Occipital lobe (tissue), 2 donors: Measurements from ENCODE around the genes H4C14, H2AC20 and H2AC21.

- RAMPAGE, long total RNA, result no peak
Measured at GRCh38 chr1:147579526-147580061, 38.3 kb downstream of the BCL9 start.

DNA sequence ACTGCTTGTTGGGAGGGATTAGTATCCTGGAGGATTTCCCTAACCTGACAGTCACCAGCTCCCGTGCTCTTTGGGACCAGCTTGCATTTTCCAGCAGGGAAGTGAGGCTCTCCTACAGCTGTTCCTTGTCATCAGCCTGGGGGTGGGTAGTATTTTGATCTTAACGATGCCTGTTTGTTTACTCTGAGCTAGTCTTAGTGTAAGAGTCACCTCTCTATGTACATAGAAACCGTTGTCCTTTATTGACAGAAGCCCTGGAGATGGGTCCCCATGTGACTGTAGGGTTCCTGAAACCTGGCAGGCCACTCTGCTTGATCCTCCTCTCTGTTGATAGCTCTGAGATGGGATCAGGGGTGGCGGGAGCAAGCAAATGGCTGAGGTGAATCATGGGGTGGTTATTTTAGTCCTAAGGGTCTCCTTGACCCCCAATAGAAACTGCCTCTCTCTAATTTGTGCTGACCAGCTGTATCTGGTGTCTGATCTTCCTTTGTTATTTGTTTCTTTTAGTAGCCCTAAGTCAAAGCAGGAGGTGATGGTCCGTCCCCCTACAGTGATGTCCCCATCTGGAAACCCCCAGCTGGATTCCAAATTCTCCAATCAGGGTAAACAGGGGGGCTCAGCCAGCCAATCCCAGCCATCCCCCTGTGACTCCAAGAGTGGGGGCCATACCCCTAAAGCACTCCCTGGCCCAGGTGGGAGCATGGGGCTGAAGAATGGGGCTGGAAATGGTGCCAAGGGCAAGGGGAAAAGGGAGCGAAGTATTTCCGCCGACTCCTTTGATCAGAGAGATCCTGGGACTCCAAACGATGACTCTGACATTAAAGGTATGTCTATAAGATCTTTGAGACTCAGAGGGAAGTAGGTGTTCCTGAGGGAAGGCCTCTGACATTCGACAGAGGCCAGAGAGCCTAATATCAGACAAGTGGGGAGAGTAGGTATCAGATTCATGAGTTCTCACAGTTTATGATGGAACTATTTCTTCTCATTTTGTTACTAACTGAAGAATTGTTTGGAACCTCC is 57.6 kb downstream of the ACP6 start:
- RAMPAGE, long total RNA, result no peak

DNA sequence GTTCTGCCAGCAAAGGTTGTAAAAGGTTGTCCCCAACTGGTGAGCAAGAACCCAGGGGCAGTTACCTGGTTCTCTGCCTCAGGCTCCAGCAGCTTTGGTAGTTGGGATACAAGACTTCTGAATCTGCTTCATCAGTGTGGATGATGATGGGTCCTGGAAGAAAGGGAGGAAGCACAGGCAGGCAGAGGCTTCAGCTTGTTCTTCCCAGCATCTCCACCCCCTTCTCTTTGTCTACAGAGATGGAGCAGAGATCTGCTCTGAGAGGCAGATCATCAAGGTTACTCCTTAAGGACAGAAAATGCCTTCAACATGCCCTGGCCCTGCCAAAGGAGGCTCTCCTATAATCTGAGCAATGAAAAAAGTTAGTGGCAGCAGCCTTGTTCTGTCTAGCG is 15.2 kb downstream of the ACP6 start:
- RAMPAGE, long total RNA, result no peak

DNA sequence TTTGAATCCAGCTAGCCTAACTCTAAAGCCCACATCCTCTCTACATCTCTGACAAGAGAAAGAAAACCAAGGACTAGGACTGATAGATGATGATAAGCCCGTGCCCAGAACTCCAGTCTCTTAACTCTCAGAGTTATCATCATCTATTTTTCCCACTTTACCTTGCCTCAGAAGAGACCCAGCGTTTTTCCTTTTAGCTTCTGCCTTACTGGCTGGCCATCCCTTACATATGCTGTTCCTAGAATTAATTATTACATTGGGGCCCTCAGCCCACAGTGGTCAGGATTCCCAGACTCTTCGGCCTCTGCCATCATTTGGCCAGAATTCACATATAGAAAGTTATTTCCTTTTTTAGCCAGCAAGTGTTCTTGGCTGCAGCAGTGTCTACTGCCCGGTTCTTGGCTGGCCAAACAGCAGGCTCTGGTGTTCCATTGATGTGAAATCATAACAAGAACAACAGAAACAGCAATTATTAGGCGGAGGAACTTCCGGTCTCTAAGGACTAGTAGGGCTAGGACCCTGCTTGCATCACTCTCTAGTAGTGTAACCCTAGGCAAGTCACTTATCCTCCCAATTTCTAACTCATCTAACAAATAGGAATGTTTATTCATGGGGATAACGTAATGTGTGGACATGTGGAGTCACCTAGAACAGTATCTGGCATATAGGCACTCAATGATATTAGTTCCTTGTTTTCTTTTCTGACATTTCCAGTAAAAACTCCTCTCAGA is 8.6 kb upstream of the GJA5 start:
- RAMPAGE, long total RNA, result no peak

DNA sequence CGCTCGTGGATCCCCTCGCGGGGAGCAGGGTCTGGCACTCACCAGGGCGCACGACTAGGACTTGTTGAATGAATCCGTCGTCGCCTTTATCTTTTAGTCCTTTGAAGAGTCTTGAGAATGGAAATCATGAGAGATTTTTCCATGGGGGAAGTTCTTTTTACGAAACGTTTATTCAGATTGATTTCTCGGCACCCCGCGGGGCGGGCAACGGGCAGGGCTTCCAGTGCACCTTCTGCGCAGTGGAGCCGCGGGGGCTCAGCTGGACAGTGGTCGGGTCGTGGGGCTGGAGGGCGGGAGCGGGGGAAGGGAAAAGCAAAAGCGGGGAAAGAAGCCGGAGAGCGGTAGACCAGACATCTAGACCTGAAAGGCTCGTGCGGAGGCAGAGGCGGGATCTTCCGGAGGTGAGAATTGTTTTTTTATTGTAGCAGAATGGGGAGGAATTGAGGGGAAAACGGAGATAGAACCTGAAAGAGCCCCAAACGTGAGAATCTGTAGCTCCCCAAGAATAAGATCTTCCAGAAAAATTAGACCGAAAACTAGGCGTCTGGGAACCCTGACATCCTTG is 102.9 kb downstream of the NBPF11 start:
- RAMPAGE, long total RNA, result no peak

DNA sequence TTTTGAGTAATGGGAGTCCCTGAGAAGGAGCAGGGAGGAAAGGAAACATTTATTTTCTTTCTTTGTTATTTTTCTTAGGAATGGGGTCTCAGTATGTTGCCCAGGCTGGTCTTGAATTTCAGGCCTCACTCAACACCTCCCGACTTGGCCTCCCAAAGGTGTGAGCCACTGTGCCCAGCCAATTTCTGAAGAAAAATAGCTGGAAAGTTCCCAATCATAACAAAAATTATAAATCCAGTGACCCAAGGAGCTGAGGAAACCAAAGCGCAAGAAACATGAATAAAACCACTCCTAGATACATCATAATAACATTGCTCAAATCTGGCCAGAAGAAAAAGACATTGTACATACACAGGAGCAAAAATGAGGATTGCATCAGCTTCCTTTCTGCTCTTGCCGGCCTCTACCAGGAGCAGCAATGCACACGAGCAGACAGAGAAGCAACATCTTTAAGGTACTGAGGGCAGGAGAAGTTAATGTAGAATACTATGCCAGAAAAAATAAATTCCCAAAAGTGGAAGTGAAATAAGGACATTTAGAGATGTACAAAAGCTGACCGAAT is 126.9 kb upstream of the NBPF11 start:
- RAMPAGE, long total RNA, result no peak

DNA sequence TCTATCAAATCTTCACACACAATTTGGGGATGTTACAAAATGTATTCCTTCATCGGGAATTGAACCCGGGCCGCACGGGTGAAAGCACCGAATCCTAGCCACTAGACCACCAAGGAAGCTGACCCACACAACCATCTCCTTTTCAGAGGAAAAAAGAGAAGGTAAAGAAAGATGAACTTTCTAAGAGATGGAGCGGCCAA is 156.7 kb upstream of the NBPF11 start:
- RAMPAGE, long total RNA, result no peak

DNA sequence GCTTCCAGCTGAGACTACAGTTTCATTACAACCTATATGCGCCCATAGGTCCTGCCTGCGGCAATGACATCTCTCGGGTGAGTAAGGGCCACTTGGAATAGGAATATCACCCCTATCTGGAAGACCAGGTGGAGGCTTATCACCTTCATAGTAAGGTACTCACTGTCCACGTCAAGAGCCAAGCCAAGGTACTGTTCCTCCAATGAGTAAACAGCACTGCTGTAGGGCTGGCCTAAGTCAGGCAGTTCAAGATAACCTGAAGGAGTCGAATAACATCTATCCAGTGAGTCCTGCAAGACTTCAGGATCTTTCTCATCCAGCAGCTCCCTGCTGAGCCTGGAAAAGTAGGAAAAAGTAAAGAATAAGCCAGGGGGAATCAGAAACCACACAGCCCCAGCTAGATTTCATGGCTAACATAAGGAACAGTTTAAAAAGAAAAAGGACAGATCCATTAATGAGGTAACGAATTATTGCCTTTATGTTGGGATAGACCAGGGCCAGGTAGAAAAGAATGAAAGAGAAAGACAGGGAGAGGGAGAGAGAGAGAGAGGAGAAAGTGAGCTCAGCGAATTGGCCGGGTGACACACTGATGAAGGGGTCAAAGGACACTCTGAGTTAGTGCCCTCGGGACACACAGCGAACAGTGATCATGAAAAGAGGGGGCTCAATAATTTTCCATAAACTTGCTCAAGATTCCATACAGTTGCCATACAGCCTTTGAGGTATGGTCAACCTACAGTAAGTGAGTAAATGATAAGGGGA is 51.6 kb upstream of the PPIAL4G start:
- RAMPAGE, long total RNA, result no peak

GRCh38 chr1:148952741-148953326 is 108.6 kb downstream of the PDE4DIP start:
- RAMPAGE, long total RNA, result no peak

- RAMPAGE, long total RNA, result no peak
Measured at GRCh38 chr1:149102333-149102595, 1.1 kb downstream of the NBPF9 start.

GRCh38 chr1:149160456-149160871 is 57.1 kb upstream of the NBPF9 start:
- RAMPAGE, long total RNA, result no peak

GRCh38 chr1:149174679-149175157 is 71.4 kb upstream of the NBPF9 start:
- RAMPAGE, long total RNA, result no peak

DNA sequence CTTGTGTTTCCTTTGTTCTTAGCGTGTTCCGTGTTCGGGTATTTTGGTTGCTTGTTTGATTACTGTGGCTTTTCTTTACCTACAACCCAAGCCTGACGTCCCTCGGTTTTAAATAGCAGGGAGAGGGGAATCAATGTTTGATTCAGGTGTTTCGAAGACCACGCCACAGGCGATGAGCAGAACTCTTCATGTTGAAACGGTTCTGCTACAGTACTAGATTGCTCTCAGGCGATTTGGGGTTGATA is 24.8 kb downstream of the PPIAL4C start:
- RAMPAGE, long total RNA, result no peak

GRCh38 chr1:149832077-149833024 is at the start of gene H4C14:
TSS of gene H4C14 (plus strand) at chr1:149832657.
- RAMPAGE, long total RNA, result no peak

DNA sequence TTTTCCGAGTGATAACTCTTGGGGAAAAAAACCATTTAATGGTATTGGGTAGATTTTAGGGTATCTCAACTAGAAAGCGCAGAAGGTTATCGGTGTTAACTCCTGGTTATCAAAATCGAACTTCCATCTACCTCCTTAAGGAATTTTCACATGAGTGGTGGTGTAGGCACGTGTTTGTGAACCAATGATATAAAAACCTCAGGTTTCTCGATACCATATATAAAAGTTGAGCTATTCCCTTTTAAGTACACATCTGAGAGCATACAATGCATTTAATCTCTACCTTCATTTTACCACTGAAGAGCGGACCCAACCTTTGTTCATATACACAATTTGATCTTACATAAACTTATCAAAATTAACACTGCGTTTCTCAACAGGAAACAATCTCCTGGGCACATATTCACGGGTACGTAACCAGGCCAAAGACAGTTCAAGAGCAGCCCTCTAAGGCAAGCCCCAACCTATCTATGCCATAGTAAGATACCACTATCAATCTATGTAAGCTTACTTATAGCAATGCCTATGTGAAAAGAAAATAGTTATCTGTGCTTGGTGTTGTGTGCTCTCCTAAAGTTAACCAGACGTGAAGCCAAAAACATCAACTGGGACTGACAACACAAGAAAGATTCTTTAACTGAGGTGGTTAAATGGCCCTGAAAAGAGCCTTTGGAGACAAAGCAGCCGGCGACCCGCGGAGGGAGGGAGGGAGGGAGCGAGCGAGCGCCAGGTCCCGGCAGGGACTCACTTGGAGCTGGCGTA is 1.0 kb upstream of the H2AC19 start:
- RAMPAGE, long total RNA, result no peak

DNA sequence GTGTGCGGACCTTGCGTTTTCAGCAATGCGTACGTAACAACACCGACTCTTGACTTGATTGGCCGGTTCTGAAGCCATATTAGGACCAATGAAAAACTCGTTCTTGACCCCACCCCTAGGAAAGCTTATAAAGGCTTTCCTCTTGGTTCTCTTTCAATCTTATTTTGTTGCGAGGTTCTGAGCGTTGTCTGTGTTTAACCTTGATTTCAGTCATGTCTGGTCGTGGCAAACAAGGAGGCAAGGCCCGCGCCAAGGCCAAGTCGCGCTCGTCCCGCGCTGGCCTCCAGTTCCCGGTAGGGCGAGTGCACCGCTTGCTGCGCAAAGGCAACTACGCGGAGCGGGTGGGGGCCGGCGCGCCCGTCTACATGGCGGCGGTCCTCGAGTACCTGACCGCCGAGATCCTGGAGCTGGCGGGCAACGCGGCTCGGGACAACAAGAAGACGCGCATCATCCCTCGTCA is at the start of gene H2AC20:
H2AC20 (plus strand) TSS at position 156 of the 460 bp plus-strand sequence.
- RAMPAGE, long total RNA, result start-site peak on the plus strand centred at position 167 of the sequence, 27 bp wide, 4,368 and 4,906 reads in 2 replicates

DNA sequence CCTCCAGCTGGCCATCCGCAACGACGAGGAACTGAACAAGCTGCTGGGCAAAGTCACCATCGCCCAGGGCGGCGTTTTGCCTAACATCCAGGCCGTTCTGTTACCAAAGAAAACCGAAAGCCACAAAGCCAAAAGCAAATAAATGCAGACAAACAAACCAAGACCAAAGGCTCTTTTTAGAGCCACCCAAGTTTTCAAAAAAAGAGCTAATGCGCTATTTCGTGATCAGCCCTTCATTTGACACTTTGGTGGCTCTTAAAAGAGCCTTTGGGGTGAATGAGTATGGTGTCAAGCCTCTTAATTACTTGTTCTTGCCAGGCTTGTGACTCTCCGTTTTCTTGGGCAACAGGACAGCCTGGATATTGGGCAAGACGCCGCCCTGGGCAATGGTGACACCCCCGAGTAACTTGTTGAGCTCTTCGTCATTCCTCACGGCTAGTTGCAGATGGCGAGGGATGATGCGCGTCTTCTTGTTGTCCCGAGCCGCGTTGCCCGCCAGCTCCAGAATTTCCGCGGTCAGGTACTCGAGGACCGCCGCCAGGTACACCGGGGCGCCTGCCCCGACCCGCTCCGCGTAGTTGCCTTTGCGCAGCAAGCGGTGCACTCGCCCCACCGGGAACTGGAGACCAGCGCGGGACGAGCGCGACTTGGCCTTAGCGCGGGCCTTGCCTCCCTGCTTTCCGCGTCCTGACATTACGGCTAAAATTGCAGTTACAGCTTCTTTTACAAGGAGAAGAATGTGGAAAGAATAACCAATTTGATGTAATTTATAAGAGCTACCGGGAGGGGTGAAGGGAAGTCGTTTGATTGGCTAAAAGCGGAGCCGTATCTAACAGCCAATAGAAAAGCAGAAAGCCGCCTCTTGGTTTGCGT is at the start of gene H2AC21:
H2AC21 (minus strand) TSS at position 743 of the 873 bp plus-strand sequence.
- RAMPAGE, long total RNA, result start-site peak on the minus strand centred at position 722 of the sequence, 51 bp wide, 1,224 and 1,688 reads in 2 replicates

GRCh38 chr1:149943752-149944133 is 7.1 kb upstream of the MTMR11 start:
- RAMPAGE, long total RNA, result no peak

- RAMPAGE, long total RNA, result no peak
Measured at GRCh38 chr1:149956050-149957207, 19.8 kb upstream of the MTMR11 start.

- RAMPAGE, long total RNA, result no peak
Measured at GRCh38 chr1:149967244-149967634, 30.6 kb upstream of the MTMR11 start.